Left lobe of liver (tissue), 1 donor: ENCODE results near the genes RNF40 and ITGAD.

- PRO-cap = no peak
These were observed 8.1 kb downstream of the FBRS start for GRCh38 chr16:30666183-30666807.

DNA sequence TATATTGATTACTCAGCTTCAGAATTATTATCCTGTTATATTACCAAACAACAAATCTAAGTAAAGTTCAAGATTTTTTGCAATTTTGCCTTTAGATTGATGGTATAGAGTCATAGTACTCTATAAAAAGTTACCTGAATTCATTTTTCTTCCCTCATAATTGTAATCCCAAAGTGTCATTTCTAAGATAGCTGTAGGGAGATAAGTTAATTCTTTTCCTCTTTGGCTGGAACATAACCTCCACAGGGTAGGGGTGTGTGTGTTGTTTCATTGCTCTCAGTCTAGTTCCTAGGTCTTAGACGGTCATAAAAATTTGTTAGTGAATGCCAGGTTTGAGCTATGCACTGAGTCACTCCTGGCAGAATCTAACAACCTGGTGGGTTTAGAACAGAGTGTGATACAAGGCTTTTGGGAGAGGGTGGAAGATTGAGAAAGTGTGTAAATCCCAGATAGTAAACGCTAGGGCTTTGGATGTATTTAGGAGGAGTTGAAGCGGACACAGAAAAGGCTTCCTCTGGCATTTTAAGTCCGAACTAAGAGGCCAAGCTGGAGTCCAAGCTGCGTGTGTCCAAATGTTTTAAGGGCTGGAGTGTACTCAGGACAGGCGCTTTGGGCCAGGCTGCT lies 903 bp upstream of the PHKG2 start:
- PRO-cap = no peak

DNA sequence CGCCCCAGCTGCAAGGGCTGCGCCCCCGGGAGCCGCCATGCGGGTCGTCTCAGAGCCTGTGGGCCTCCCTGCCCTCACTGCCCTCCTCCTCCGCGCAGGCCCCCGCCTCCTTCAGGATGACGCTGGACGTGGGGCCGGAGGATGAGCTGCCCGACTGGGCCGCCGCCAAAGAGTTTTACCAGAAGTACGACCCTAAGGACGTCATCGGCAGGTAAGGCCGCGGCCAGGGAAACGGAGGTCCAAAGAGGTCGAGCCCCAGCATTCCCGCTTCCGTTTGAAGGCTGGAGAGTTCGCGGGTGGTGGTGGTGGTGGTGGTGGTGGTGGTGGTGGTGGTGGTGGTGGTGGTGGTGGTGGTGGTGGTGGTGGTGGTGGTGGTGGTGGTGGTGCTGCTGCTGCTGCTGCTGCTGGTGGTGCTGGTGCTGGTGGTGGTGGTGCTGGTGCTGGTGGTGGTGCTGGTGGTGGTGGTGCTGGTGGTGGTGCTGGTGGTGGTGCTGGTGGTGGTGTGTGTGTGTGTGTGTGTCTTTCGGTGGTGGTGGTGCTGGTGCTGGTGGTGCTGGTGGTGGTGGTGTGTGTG lies 567 bp downstream of the PHKG2 start:
- PRO-cap = unidirectional peak, minus-strand start at position 79 of the sequence

- PRO-cap = bidirectional peak, plus-strand start at chr16:30762322, minus-strand start at chr16:30762060
These were observed at the start of gene RNF40 for GRCh38 chr16:30761739-30762800. Gene RNF40 (plus strand): TSS chr16:30762322.

GRCh38 chr16:30779926-30780355 lies 7.1 kb downstream of the ZNF629 start:
- PRO-cap = no peak

DNA sequence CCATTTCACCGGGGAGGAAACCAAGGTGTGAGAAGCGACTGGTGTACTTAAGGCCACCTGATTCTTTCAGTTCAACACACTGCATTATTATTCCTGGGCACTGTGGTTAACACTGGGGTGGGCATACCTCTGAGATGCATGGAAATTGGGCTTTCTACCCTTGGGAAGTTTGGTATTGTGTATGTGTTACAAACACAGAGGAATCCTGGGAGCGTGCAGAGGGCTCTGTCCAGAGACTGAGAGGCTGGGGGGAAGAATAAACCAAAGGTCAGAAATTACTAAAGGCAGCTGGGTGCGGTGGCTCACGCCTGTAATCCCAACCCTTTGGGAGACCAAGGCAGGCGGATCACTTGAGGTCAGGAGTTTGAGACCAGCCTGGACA lies 939 bp upstream of the ZNF629 start:
- PRO-cap = no peak

DNA sequence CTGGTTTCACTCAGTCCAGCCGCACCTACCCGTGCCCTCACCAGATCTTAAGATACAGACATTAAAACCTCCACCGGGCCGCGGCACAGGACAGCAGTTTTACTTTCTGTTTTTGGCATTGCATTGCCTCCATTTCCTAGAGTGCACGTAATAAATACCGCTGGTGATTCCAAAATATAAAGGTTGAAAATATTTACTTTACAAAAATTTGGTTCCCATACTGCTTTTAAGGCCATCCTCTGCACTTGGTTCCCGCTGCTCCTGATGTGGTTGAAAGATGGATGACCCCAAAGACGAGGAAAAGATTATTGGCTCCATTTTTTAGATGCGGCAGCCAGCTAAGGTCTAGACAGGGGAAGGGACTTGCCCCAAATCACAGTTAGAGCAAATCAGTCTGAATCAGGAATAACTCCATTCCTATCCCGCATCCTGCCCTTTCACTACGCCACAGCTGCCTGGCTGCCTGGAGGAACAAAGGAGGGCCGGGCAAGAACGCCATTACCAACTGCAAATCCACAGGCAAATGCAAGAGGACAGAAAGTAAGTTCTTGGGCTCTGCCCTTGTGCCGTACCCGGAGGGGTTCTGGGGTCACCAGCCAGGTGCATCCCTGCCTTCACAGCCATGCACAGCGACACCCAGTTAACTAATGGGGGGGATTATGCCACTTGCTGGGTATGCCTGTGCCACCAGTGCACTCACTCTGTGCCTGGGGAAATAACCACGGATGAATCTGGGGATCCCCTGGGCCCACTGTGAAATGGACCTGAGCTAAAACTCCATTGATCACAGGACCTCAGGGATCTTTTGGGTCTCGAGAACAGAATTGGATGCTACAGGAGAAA lies 18.1 kb downstream of the BCL7C start:
- PRO-cap = no peak

GRCh38 chr16:30949614-30950733 lies 1.1 kb downstream of the ORAI3 start:
- PRO-cap = bidirectional peak, plus-strand start at chr16:30950440, minus-strand start at chr16:30950163

DNA sequence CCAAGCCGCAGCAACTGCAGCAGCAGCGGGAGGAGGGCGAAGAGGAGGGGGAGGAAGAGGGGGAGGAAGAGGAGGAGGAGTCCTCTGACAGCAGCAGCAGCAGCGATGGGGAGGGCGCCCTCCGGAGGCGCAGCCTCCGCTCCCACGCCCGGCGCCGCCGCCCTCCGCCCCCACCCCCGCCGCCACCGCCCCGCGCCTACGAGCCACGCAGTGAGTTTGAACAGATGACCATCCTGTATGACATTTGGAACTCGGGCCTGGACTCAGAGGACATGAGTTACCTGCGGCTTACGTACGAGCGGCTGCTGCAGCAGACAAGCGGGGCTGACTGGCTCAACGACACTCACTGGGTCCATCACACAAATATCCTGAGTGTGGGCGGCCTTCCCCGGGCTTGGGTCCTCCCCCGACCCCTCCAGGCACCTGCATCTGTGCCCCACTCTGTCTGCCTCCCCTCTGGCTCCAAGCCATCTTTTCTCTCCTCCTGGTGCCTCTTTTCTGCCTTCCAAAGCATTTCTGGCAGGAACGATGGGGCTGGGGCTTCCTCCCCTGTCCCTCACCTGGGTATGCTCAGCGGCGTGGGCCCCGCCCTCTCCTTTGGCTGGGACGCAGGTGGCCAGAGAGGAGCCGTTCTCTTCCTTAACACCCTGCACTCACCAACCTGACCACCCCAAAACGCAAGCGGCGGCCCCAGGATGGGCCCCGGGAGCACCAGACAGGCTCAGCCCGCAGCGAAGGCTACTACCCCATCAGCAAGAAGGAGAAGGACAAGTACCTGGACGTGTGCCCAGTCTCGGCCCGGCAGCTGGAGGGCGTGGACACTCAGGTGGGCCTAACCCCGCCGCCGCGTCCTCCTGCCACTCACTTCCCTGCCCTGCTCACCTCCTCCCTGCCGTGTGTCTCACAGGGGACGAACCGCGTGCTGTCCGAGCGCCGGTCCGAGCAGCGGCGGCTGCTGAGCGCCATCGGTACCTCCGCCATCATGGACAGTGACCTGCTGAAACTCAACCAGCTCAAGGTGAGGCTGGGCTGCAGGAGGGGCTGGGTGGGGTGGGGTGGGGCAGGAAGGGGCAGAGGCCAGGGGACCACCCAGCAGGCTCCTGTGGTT lies 4.8 kb upstream of the HSD3B7 start:
- PRO-cap = no peak

DNA sequence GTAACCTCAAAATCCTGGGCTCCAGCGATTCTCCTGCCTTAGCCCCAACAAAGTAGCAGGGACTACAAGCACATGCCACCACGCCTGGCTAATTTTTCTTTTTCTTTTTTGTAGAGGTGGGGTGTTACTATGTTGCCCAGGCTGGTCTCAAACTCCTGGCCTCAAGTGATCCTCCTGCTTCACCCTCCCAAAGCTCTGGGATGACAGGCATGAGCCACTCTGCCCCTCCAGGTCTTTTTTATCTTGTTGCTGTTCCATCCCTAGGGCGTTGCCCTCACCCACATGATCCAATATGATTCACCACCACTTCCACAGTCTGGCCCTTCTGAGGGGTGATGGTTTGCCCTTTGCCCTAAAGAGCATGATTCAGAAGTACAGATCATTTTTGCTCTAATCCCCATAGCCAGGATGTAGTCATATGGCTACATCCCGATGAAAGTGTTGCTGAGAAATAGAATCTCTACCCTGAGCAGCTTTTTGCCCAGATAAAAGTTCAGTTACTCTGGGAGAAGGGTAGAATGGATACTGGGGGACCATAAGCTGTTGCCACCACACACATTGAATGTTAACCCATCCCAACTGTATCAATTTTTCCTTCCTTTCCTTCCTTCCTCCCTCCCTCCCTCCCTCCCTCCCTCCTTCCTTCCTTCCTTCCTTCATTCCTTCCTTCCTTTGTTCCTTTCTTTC lies 18.8 kb downstream of the STX4 start:
- PRO-cap = no peak

DNA sequence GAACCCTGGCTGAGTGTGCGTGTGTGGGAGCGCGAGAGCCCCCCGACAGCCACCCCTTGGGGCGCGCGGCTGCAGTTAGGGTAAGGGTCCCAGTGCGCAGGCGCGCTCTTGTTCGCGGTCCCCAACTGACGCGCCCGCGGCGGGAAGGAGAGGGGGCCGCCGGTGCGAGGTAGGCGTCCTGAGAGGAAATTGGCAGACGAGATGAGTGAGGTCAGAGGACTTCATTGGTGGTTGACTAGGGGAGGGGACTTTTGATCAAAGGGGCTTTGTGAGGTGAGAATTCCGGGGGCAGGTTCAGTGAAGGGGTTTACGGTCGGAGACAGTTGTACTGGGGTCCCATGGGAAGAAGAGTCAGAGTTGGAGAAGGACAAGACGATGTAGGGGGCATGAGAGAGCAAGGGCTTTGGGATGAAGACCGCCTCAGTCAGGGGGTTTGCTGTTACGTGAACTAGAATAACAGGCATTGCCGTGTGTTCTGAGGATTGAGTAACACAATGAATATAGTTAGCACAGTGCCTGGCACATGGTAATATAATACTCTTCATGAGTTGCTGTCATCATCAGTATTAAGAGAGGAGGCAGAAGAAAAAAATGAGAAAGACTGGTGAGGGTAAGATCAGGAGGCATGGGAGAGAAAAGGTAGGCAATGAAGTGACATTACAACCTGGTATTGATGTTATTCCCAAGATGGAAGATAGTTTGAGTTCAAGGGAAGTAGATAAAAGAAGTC lies 495 bp downstream of the ZNF646 start:
- PRO-cap = no peak

GRCh38 chr16:31082683-31083856 lies 5.7 kb downstream of the PRSS53 start:
- PRO-cap = no peak

DNA sequence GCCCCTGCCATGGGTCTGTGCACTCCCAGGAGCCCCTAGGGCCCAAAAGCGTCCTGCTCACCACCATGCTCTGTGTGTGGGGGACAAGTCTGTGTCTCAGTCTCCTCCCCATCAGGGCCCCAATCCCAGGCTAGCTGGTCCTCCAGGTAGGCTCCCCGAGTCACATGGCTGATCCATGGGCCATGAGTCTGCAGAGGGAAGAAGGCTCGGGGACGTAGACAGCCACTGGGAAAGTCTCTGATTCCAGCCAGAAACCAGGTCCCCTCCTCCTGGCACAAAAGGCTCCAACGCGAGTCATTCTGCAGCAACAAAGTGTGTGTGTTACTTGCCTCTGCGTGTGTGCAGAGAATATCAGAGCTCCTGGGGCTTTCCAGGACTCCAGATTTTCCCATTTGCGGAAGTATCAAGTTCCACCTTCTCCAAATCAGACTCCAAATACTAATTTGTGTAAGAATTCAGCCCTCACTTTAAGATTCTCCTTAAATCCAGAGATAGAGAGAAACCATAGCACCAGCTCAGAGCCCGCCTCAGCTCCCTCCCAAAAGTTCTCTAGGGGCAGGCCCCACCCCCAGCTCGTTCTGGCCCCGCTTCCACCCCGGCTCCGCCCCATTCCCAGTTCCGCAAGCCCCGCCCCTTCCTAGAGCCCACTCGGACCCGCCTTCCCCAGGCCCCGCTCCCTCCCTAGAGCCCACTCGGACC lies 6.3 kb upstream of the PRSS8 start:
- PRO-cap = unidirectional peak, minus-strand start at position 343 of the sequence; bidirectional peak, plus-strand start outside the sequence, minus-strand start at position 551 of the sequence

DNA sequence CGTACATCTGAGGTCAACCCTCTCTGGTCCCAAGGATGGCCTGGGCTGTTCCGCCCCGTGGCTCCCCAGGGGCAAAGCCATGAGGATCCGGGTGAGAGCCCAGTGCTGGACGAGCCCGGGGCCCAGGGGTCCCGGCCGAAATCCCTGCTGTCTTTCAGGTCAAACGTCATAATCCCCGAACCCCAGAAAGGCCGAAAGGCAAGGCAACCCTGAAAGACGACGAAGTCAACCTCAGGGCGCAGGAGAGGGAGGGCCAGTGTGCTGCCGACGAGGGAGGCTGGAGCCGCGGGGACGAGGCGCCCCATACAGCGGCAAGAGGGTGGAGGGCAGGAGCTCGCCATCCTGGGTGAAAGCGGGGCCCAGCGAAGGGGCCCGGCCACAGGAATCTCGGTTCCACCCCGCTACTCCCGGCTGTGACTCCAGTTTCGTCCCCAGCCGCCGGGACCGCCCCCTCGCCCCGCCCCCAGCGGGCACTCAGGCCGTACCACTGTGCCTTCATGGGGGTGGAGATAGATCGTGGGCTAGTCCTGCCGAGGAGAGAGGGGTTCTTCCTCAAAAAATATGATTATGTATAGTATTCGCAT lies 457 bp upstream of the FUS start:
- PRO-cap = bidirectional peak, plus-strand start outside the sequence, minus-strand start at position 389 of the sequence

DNA sequence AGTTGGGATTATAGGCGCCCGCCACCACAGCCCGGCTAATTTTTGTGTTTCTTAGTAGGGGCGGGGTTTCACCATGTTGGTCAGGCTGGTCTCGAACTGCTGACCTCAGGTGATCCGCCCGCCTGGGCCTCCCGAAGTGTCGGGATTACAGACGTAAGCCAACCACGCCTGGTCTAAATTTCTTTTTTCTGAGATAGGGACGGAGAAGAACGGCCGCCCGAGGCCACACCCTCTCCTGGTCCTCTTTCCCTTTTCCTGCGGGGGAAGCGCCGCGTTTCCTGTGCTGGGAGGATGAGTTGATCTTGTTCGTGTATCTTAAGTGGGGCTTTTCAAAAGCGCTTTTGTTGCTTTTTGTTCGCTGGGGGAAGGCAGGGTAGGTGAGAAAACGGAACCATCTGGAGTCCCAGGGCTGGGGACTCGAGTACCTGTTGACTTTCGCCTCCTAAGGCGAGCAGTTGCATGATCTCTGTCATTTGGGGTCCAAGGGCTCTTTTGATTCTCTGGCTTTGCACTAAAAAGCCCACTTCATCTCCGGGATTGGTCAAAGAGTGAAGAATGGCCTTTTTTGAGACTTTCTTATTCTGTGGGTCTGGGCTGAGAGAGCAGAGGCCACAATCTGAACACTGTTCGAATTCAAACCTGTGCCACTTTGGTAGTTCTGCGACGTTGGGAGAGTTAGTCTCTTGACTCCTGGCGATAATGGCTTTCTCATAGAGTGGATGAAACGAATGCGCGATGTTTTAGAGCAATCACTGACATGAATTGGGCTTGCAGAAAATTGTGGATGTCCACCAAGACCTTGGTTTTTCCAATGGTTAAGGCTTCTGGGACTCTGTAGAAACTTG lies 1.3 kb downstream of the FUS start:
- PRO-cap = no peak

GRCh38 chr16:31214583-31215715 lies 1.0 kb downstream of the TRIM72 start:
- PRO-cap = bidirectional peak, plus-strand start at chr16:31215492, minus-strand start at chr16:31215388

DNA sequence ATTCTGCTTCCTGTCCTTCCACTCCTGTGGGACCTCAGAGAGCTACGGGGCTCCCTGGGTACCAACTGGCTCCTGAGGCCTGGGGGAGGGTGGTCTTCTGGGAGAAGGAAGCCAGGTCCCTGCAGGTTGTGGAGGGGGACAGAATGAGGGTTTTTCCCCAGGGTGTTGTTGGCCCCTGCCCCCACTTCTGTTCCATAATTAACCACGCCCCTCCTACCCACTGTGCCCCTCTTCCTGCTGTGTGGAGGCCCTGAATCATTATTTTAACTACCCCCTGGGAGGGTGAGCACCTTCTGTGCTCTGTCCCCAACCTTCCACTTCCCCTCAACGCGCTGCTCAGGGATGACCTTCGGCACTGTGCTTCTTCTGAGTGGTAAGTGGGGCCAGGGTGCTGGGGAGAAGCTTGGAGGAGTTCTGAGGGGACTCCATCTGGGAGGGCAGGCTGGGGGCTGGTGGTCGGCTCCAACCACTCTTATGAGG lies at the start of gene ITGAD:
ITGAD (plus strand) TSS at position 317 of the 480 bp plus-strand sequence.
- PRO-cap = no peak

GRCh38 chr16:31427430-31428189 lies 550 bp downstream of the COX6A2 start:
- PRO-cap = unidirectional peak, plus-strand start at chr16:31427711; unidirectional peak, plus-strand start at chr16:31428136

DNA sequence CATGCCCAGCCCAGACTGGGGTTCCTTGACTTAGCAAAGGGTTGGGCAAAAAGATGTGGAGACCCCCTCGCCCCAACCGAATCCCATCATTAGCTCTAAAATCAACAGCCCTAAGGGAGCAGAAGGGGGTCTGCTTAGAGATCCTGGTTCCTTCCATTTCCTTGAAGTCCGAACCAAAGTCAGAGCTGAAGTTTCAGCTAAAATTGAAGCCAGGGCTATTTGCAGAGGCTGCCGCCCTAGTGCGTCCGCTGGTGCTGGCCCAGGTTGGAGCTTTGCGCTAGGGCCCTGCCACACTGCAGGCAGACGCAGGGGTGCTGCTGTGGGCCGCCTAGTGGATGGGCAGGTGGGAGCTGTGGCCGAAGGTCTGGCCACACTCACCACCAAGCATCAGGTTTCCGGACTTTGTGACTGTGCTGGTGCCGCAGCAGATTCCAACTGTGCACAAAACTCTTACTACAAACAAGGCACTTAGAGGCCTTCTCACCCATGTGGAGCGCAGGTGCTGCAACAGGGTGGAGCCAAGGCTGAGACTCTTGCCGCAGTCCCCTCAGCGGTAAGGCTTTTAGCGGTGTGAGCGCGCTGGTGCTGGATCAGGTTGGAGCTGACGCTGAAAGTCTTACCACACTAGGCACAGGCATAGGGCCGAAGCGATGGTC lies 1.4 kb upstream of the ARMC5 start:
- PRO-cap = bidirectional peak, plus-strand start at position 561 of the sequence, minus-strand start at position 443 of the sequence

GRCh38 chr16:31507281-31507664 lies 918 bp downstream of the RUSF1 start:
- PRO-cap = no peak